Panc1 (cell line): ENCODE measurements around a stretch of chr18.

- RRBS, 2 experiments, result no CpG with 5 or more reads among the region's 18 CpGs
Observed at GRCh38 chr18:79897571-79898701, 53.5 kb downstream of the SLC66A2 start.

GRCh38 chr18:79942434-79942959, 9.0 kb downstream of the SLC66A2 start:
- RRBS, 2 experiments, result no CpG with 5 or more reads among the region's 6 CpGs

DNA sequence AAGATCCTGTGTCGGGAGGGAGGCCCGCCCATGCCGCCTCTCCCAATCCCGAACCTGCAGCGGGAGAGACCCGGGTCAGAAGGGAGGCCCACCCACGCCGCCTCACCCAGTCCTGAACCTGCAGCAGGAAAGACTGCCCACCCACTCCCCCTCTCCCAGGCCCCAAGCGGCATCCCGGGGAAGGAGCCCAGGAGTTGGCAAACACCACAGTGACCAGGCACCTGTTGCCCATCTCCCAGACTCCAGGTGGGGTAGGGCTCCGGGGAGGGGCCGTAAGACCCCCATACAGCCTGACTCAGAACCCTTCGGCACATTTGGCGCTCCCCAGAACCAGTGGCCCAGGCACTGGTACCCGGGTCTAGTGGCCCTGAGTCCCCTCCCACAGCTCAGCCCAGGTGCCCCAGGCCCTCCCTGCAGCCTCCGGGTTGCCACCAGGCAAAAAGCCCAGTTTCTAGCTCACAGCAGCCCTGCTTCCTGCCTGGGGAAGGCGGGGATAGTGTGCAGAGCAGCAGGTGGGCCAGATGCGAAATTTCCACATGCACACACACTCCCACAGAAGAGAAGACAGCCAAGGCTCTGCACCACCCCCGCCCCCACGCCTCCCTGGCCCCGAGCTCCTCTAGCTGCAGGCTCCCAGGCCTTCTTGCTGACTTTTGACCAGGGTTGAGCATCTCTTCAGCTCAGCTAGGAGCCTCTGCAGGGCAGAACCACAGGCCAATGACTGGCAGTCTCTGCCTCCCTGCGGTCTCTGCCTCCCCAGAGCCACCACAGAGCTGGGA, 7.5 kb downstream of the SLC66A2 start:
- RRBS, 2 experiments, result 58 to 72% methylated on average over 6 of the region's 22 CpGs

GRCh38 chr18:80012661-80013130, 21.5 kb upstream of the RBFA start:
- RRBS, 2 experiments, result 80 to 94% methylated on average over 2 of the region's 21 CpGs

- RRBS, 2 experiments, result 2 to 5% methylated on average over 30 of the region's 60 CpGs
Observed at GRCh38 chr18:80109537-80110250, 632 bp downstream of the ADNP2 start.

DNA sequence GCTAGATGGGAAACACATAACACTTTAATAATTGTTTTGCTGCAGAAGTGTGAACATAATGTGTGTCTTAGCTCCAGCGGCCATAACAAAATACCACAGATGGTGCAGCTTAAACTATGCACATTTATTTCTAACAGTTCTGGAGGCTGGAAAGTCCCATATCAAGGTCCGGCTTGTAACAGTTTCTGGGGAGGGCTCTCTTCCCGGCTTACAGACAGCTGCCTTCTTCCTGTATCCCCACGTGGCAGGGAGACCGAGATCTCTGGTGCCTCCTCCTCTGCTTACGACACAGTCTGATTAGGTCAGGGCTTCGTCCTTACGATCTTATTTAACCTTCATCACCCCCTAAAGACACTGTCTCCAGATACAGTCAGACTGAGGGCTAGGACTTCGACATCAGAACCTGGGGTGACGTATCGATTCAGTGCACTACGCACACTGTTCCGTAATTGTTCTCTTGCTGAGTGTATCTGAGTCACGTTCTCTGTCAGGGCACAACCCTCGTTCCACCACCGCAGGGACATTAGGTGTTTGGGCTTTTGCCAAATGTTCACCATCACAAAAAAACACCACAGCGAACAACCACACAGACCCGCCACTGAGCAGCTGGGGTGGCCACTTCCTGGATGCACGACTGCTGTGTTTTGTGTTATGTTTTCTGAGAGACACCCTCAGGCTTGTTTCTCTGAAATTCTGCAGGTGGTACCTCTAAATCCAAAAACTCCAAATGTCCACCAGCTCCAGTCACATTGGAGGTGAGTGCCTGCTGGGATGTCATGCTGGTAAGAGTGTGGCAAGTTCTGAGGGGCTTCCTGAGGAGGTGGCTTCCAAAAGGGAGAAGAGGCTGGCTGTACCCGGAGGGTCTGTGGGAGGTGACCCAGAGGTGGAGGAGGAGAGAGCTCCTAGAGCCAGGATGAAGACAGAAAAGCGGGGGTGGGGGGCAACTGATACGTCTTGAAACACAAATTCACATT, 66.4 kb downstream of the ADNP2 start:
- RRBS, 2 experiments, result 45% methylated on average over 1 of the region's 22 CpGs; no CpG with 5 or more reads in 1 of the 2 experiments

DNA sequence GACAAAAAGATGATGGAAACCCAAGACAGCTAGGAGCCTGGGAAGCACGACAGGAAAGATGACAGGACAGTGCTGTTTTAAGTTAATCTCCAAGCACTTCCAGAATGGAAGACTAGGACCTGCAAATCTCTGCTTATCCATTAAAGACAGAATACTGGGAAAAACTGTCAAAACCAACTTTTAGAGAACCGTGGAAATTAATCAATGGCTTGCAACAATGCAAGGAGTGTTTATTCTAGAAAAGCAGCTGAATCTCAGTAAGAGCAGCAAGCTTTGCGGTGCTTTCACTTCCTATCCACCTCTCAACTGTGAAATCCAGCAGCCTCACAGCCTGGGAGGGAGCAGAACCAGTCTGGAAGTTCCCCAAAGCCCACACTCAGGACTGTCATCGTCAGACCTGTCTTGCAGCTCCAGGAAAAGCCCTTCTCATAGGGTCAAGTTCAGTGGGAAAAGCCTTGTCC, 37.2 kb downstream of the PARD6G start:
- RRBS, 2 experiments, result no CpG with 5 or more reads among the region's 4 CpGs